HepG2 (cell line): ENCODE data around the gene TRIML1.

GRCh38 chr4:186249863-186250169 lies 16.2 kb upstream of the F11 start:
CAGE:
- cytosol, long polyA minus RNA: no peak
- cytosol, long polyA plus RNA: no peak
- long polyA plus RNA: no peak
- nucleus, long polyA minus RNA: no peak
- nucleus, long polyA plus RNA: no peak

- RRBS, 2 experiments: no CpG with 5 or more reads among the region's 7 CpGs
CAGE:
- cytosol, long polyA minus RNA: no peak
- cytosol, long polyA plus RNA: no peak
- long polyA plus RNA: no peak
- nucleus, long polyA minus RNA: no peak
- nucleus, long polyA plus RNA: no peak
Measured at GRCh38 chr4:186259912-186260592, 5.9 kb upstream of the F11 start.

- RRBS, 2 experiments: no CpG with 5 or more reads among the region's 33 CpGs
CAGE:
- cytosol, long polyA minus RNA: start-site peak on the minus strand at chr4:186620312-186620424, 129 reads
- cytosol, long polyA plus RNA: no peak
- long polyA plus RNA: no peak
- nucleus, long polyA minus RNA: no peak
- nucleus, long polyA plus RNA: no peak
Measured at GRCh38 chr4:186619965-186621215, 65.0 kb upstream of the MTNR1A start.

- RRBS, 2 experiments: no CpG with 5 or more reads among the region's 18 CpGs
CAGE:
- cytosol, long polyA minus RNA: no peak
- cytosol, long polyA plus RNA: no peak
- long polyA plus RNA: no peak
- nucleus, long polyA minus RNA: no peak
- nucleus, long polyA plus RNA: no peak
Measured at GRCh38 chr4:186693302-186694538, 29.9 kb downstream of the FAT1 start.

DNA sequence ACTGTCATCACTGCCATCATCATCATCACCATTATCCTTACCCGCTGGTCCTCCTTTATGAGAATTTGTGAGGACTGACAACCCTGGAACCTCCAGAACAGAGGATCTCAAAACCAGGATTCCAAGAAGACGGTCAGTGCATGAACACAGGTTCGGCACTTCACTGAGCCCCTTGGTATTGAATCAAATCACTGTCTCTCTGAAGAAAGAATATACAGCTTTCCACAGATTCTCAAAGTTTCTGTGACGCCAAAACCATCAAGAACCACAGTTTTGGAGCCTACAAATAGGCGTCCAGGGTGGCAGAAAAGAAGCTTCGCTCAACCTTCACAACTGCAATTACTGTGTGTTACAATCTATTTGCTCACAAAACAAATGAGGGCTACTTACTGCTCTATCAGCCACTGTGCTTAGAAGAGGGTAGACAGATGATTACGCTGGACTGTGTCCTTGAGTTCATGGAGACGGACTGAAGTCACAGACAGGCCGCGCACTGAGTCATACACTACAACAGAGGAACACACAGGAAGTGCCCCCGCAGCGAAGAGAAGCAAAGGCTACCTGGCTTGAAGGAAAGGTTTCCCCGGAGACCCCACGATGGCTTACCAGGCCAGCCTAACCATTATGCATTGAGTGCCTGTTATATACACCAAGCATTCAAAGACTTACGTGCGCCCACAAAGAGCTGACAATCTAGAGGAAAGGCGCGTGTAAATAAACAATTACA lies 25.7 kb downstream of the FAT1 start:
- RRBS, 2 experiments: no CpG with 5 or more reads among the region's 18 CpGs
CAGE:
- cytosol, long polyA minus RNA: no peak
- cytosol, long polyA plus RNA: no peak
- long polyA plus RNA: no peak
- nucleus, long polyA minus RNA: no peak
- nucleus, long polyA plus RNA: no peak

- RRBS, 2 experiments: no CpG with 5 or more reads among the region's 4 CpGs
CAGE:
- cytosol, long polyA minus RNA: no peak
- cytosol, long polyA plus RNA: no peak
- long polyA plus RNA: no peak
- nucleus, long polyA minus RNA: no peak
- nucleus, long polyA plus RNA: no peak
Measured at GRCh38 chr4:186755803-186756359, 32.2 kb upstream of the FAT1 start.

DNA sequence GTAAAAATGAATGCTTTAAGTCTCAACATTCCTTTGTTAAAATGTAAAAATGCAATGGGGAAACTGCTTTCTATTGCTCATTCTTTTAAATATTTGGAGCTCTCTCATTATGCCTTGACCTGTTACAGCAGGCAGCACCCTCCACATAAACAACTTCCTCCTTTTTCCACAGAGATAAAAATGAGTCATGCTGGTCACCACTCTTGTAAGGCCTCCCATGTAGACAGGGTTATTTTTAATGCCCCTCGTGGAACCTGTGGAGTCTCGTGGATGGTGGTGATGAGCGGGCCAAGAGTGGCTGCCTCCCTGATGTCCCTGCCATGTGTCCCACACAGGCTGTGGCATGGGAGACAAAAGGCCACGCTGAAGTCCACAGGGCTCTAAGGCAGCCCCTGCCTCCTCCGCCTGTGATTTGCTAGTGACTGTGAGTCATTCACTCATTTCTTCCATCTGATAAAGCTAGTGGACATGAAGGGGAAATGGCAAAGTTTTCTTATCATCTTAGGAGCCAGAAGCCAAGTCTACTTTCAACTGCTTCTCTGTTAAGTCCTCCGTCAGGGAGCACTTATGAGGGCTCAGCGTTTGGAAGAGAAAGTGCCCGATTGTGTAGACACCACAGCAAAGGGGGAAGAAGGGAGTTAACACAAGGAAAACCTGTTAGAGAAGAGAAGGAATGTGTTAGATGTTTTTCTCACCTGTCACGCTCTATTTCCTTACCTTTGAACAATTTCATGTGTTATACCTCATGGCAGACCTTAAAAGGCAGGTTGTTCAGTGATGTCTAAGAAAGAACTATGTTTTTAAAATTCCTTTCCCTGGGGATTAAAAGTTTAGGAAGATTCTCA lies 121.6 kb upstream of the FAT1 start:
- RRBS, 2 experiments: no CpG with 5 or more reads among the region's 9 CpGs
CAGE:
- cytosol, long polyA minus RNA: no peak
- cytosol, long polyA plus RNA: no peak
- long polyA plus RNA: no peak
- nucleus, long polyA minus RNA: no peak
- nucleus, long polyA plus RNA: no peak

GRCh38 chr4:188139333-188139594 lies at the start of gene TRIML1:
Gene TRIML1 (plus strand): TSS chr4:188139441.
- RRBS, 2 experiments: no CpG with 5 or more reads among the region's 4 CpGs
CAGE:
- cytosol, long polyA minus RNA: no peak
- cytosol, long polyA plus RNA: no peak
- long polyA plus RNA: no peak
- nucleus, long polyA minus RNA: no peak
- nucleus, long polyA plus RNA: no peak

- RRBS, 2 experiments: no CpG with 5 or more reads among the region's 6 CpGs
CAGE:
- cytosol, long polyA minus RNA: no peak
- cytosol, long polyA plus RNA: no peak
- long polyA plus RNA: no peak
- nucleus, long polyA minus RNA: no peak
- nucleus, long polyA plus RNA: no peak
Measured at GRCh38 chr4:188455328-188455651, 316.0 kb downstream of the TRIML1 start.

GRCh38 chr4:188738079-188738822 lies 599.0 kb downstream of the TRIML1 start:
- RRBS, 2 experiments: no CpG with 5 or more reads among the region's 25 CpGs
CAGE:
- cytosol, long polyA minus RNA: no peak
- cytosol, long polyA plus RNA: no peak
- long polyA plus RNA: no peak
- nucleus, long polyA minus RNA: no peak
- nucleus, long polyA plus RNA: no peak

DNA sequence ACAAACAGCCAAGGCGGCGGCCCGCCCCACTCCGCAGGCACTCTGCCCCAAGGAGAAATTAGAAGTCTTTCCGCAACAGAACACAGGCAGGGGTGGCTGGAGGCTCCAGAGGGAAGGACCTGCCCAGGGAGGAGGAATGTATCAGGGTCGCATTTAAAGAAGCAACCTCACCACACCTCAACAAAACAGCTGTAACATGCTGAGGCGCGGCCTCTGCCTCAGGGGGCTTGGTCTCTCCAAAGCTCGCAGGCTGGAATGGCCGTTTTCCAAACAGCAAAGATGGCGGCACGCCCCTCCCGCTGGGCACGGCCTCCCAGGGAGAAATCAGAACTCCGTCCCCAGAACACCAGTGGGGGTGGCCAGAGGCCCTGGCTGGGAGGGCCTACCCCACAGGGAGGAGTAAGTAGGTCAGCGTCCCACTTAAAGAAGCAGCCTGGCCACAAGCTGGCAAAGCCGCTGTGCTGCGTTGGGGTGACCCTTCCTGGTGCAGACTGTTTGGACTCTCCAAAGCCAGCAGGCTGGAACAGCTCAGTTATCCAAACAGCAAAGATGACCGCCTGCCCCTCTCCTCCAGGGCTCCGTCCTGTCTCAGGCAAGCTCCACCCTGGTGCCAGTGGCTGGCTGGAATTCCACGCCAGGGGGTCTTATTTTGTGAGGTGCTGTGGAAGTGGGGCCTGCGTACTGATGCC lies 862.7 kb downstream of the TRIML1 start:
- RRBS, 2 experiments: no CpG with 5 or more reads among the region's 22 CpGs
CAGE:
- cytosol, long polyA minus RNA: no peak
- cytosol, long polyA plus RNA: no peak
- long polyA plus RNA: no peak
- nucleus, long polyA minus RNA: no peak
- nucleus, long polyA plus RNA: no peak

- RRBS, 2 experiments: no CpG with 5 or more reads among the region's 12 CpGs
CAGE:
- cytosol, long polyA minus RNA: no peak
- cytosol, long polyA plus RNA: no peak
- long polyA plus RNA: no peak
- nucleus, long polyA minus RNA: no peak
- nucleus, long polyA plus RNA: no peak
Measured at GRCh38 chr4:189202242-189202541, 738.5 kb upstream of the FRG1 start.

- RRBS, 2 experiments: no CpG with 5 or more reads among the region's 31 CpGs
CAGE:
- cytosol, long polyA minus RNA: no peak
- cytosol, long polyA plus RNA: no peak
- long polyA plus RNA: no peak
- nucleus, long polyA minus RNA: no peak
- nucleus, long polyA plus RNA: no peak
Measured at GRCh38 chr4:189722012-189723079, 218.3 kb upstream of the FRG1 start.

GRCh38 chr4:189734626-189735255 lies 205.9 kb upstream of the FRG1 start:
- RRBS, 2 experiments: no CpG with 5 or more reads among the region's 2 CpGs
CAGE:
- cytosol, long polyA minus RNA: no peak
- cytosol, long polyA plus RNA: no peak
- long polyA plus RNA: no peak
- nucleus, long polyA minus RNA: no peak
- nucleus, long polyA plus RNA: no peak